ENCODE measurements around a stretch of chr9.

- PRO-cap: no peak
Observed at GRCh38 chr9:120480511-120481203, 99.3 kb downstream of the CDK5RAP2 start.

- PRO-cap: no peak
Observed at GRCh38 chr9:120532316-120532904, 47.6 kb downstream of the CDK5RAP2 start.

GRCh38 chr9:120536108-120536767 lies 43.7 kb downstream of the CDK5RAP2 start:
- PRO-cap: no peak

GRCh38 chr9:120605031-120605591 lies 25.1 kb upstream of the CDK5RAP2 start:
- PRO-cap: no peak

DNA sequence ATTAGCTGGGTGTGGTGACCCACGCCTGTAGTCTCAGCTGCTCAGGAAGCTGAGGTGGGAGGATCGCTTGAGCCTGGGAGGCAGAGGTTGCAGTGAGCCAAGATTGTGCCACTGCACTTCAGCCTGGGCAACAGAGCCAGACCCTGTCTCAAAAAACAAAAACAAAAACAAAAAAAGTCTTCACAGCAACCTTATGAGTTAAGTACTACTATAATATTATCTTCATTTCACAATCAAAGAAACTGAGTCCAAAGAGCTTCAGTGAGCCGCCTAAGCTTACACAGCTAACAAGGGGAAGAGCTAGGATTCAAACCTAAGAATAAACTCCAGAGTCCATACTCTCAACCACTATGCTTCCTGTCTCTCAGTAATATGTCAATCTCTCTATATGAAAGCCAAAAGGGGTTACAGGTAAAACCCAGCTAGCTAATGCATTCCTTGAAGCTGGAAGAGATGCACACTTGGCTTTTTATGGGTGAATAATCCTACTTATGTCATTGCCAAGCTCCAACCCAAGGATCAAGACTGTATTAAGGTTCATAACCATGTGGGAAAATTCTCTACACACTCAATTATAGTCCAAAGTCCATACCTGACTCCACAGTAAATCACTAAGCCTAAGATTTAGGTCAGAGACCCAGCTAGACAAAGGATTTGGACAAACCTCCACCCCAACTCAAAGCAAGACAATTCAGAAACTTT lies 2.0 kb downstream of the MEGF9 start:
- PRO-cap: no peak

DNA sequence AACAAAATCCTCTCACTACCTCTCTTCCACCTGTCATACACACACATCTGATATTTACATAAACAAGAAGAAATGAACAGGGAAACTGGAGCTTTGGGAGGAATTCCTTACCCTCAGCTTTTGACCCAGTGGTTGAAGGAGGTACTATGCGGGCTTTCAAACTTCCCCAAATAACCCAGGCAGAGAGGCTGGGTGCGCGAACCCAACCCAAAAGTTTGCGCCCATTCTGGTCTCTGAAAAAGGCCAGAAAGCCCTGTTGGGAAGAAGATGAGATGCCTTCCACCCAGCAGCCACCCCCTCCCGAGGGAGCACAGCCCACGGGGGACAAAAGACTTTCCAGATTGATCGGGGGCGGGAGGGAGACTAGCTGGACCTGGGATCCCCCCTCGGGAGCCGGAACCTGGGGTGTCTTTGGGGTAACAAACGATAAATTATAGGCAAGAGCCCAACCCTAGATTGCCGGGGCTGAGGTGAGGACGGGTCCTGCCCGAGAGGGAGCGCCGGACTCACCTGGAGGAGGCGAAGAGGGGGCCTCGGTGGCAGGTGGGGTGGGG lies 945 bp downstream of the MEGF9 start:
- PRO-cap: no peak

DNA sequence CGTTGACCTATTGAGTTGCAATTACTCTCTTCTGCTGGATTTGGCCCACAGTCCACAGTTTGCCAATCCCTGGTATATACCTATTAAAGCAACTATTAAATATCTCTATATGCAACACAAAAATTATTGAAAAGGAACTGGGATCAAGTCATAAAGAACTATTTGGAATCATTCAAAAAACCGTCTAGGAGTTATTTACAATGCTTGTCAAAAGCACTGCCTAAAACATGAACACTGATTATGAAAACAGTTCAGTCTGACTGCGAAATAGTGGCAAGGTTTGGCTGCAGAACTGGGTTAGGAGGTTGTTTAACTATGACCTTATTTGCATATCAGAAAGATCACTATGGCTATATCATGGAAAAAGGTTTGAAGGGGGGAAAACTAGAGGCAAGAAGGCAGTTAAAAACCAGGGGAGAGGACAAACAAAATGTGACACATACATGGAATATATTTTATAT lies 12.0 kb downstream of the FBXW2 start:
- PRO-cap: no peak

DNA sequence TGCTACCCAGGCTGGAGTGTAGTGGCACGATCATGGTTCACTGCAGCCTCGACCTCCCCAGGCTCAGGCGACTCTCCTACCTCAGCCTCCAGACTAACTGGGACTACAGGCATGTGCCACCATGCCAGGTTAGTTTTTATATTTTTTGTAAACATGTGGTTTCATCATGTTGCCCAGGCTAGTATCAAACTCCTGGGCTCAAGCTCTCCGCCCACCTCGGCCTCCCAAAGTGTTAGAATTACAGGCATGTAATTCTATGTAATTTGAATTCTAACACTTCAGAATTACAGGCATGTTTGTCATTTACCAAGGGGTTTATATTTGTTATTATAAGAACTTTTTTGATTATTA lies 3.7 kb downstream of the TRAF1 start:
- PRO-cap: no peak

DNA sequence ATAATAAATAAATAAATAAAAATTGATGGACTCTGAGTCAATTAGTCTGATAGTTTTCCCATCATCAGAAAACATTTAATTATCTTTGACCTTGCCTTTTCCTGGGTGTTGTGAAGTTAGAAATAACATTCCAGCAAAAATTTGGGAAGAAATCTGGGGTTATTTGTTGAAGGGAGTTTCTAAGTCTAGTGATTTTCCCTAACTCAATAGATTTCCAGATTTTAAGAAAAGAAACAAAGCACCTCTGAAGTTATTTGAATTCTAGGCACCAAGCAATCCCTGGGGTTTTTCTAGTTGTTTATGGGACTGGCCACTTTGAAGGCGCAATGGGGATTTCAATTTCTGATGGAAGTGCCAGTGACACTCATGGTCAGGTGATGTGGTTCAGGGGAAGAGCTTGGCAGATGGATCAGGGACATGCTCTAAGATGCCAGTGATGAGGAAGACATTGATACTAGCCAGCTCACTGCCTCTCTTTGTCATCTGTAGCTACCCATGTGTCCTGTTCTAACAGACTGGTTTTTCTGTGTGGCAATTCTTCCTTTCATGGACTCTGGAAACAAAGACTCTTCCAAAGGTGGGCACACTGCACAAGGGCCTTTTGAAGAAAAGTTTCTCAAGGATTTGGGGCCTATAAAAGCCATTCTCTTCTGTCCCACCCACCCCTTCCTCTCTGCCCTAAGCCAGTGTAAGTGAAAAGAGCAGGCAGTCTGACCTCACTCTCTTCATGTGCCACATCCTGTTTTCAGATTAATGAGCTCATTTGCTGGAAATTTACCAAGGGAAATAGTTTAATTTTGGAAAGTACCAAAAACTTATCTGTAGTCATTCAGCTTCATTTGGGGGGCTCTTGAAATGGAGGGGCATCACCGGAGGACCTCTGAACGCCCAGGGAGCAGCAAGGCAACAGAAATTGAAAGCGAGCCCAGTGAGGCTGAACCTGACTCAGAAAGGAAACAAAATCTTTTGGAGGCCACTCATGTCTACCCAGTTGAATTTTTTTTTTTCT lies 4.7 kb upstream of the TRAF1 start:
- PRO-cap: no peak

DNA sequence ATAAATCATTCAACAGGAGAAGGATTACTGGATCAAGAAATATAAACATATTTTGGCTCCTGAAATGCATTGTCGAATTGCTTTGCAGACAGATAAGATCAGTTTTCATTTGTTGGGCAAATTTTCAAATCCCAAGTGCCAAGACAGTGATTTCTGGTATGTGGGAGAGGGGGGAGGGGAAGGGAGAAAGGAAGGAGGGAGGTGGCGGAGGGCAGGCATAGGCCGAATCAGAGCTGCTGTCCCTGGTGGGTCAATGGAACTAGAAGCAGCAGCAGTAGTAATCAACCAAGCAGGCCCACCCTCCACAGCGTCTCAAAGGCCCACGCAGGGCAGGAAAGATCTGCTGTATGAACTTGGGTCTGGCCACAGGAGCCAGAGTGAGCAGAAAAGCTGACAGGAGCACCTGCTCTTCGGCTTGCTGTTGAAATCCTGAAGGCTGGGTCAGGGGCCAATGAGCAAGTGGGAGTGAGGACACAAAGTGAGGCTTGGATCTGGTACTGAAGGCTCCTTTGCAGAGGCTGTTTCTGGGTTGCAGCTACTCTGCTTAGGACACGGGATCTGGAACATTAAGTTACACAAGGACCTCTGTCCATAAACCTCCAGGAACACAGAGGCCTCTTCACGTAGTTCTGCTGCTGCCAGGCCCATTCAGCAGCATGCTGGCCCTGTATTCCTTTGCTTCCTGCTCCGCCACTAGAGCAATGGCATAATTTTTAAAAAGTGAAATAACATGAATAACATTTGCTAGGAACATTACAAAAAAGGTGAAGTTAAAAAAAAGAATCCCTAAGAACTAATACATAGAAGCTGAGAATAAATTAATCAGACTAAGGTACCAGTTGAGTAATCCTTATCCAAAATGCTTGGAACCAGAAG lies 16.0 kb upstream of the TRAF1 start:
- PRO-cap: no peak

GRCh38 chr9:121002565-121002985 lies 47.5 kb downstream of the C5 start:
- PRO-cap: no peak

DNA sequence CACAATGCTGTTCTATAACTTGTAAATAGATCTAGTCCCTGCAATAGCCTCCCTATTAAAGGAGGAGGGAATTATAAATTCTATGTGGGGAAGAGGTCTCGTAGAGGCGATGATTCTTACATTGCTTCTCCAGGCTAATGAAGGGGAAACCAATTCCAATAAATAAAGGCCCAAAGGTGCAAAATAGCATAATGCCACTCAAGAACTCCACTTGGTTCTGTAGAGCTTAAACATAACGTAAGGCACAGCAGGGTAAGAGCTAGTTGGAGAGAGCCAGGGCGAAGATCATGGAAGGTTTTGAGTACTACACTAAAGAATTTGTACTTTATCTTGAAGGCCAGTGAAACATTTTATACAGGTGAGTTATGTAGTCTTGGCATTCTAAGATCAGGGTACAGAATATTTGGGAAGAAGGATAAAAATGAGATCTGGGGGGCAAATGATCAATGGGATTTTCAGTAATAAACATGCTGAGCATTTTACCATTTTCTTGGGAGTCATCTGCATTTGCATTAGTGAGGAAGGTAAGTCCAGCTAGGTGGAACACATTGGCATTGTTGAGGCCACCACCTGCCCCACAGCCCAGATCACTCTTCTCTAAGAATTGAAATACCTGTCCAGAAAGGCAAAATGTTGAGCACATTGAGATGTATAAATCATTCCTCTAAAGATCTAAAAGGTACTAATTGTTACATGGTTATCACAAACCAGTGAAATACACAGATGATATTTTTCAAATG lies 34.1 kb downstream of the C5 start:
- PRO-cap: no peak

DNA sequence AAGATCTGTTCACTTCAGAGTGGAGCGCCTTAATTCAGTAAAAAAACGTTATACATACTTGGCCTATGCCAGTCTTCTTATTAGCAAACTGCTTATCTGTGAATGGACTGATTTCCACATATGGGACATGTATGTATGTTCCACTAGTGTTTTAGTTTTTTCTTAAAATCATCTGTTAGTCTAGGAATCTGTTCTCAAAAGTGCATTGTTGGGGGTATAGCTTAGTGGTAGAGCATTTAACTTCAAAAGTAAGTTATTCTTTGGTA lies 14.0 kb downstream of the CNTRL start:
- PRO-cap: no peak

- PRO-cap: bidirectional peak, plus-strand start at chr9:121121831, minus-strand start at chr9:121121647
Observed at GRCh38 chr9:121121524-121122134, 46.9 kb downstream of the CNTRL start.

GRCh38 chr9:121178510-121179046 lies 23.1 kb downstream of the RAB14 start:
- PRO-cap: no peak

DNA sequence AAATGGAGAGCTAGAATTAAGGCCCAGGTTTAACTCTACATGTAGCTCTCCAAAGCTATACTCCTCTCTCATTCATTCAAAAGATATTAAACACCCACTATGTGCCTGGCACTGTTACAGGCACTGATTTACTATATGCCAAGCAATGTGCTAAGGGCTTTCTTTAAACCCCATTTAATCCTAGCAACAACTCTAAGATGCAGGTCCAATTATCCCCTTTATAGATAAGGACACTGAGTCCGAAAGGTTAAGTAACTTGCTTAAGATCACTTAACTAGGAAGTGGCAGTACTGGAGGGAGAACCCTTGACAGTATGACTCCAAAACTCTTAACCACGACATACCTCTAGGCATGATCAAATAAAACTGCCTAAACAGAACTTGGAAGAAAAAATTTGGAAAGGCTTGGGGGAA lies 1.8 kb downstream of the RAB14 start:
- PRO-cap: no peak

DNA sequence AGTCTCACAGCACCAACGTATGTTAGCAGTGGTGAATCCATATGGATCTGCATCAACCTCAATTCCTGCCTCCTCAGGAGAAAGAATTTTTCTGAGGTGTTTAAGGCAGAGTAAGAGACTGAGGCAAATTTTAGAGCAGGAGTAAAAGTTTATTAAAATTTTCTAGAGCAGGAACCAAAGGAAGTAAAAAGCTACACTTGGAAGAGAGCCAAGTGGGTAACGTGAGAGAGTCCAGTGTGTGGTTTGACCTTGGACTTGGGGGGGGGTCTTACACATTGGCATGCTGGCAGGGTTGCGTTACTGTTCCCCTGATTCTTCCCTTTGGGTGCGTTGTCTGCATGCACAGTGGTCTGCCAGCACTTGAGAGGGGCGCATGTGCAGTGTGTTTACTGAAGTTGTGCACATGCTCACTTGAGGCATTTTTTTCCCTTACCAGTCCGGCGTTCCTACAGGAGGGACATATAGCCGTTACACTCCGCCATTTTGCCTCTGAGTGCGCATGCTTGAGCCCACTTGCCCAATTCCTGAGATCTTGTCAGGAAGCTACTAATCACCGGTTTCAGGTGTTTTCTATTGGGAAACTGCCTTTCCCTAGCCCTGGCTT lies 21.1 kb upstream of the RAB14 start:
- PRO-cap: no peak

- PRO-cap: no peak
Observed at GRCh38 chr9:121240213-121240827, 27.6 kb upstream of the GSN start.

- PRO-cap: bidirectional peak, plus-strand start at chr9:121299805, minus-strand start at chr9:121299607; bidirectional peak, plus-strand start at chr9:121299831, minus-strand start at chr9:121299895
Observed at GRCh38 chr9:121299366-121300441, 31.7 kb downstream of the GSN start.

DNA sequence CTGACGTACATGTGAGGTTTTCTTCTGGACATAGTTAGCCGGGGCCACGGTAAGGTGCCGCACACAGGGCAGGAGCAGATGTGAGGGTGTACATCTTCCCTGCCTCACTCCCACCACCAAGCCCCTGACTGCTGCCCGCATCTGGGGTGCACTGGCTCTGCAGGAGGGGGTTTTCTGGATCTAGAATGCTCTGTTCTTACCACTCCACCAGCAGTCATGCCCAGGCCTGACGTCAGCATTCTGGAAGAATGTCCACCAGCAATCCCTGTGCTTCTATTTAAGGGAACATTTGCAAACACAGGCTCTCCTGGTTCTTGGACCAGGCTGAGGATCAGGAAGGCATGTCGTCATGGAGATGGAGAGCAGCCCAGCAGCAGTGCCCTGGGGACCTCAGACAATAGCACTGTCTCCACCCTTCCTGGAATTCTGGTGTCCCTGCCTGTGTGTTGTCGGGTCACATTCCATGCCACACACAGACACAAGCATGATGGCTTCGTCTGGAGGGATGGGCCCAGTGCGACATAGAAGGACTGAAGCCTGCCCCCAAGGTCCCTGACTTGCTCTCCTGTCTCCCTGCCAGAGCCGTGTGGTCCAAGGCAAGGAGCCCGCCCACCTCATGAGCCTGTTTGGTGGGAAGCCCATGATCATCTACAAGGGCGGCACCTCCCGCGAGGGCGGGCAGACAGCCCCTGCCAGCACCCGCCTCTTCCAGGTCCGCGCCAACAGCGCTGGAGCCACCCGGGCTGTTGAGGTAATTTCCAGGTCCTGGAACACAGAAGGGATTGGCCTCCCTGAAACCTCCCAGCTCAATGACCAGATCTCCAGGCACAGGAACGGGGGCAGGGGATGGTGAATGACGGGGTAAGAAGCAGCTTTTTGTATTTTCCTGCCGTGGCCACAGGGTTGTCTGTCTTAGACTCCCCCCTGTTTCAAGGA lies 43.9 kb downstream of the STOM start:
- PRO-cap: no peak